Mesothelial cell of epicardium (in vitro differentiated cells): ENCODE results near the genes KRTAP2-4, KRT13 and EIF1.

DNA sequence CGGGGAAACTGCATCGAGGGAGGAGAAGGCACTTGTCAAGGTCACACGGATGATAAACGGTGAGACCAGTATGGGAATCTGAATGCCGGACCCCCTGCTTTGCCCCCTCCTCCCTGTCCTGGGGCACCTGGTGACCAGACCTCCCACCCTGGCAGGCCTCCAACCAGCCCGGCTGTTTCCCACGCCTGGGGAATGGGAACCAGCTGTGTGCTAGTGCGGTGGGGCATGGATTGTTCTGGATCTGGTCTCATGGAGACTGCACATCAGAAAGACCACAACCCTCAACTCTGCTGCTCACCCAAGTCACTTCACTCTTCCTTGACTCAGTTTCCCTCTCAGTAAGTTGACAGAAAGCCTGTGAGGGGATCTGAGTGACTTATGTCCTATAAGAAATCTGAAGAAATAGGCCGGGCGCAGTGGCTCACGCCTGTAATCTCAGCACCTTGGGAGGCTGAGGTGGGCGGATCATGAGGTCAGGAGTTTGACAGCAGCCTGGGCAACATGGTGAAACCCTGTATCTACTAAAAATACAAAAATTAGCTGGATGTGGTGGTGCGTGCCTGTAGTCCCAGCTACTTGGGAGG lies 21.6 kb downstream of the CCR7 start:
- PRO-cap, result no peak

DNA sequence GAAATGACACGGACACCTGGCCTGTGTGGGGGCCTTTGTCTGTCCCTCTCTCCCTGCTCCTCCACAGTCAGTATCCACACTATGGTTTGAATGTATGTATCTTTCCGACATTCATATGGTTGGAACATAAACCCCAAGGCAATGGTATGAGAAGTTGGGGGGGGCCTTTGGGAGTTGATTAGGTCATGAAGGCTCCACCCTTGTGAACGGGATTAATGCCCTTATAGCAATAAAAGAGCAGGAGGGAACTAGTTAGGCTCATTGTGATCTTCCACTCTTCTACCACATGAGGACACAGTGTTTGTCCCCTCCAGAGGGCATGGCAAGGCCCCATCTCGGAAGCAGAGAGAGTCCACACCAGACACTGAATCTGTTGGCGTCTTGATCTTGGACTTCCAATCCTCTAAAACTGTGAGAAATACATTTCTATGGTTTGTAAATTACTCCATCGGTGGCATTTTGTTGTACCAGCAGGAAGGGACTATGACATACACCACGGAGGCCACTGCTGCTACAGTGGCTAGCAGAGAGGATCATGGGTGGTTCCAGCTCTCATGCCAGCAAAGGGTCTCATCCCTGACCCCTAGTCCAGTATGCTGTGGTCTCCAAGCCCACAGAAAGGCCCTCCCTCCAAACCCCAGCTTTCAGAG lies 12.4 kb downstream of the CCR7 start:
- PRO-cap, result no peak

GRCh38 chr17:40560716-40561311 lies 4.5 kb downstream of the CCR7 start:
- PRO-cap, result no peak

- PRO-cap, result no peak
Measured at GRCh38 chr17:40642166-40642904, 5.3 kb downstream of the SMARCE1 start.

GRCh38 chr17:40820125-40820698 lies 2.2 kb downstream of the KRT10 start:
- PRO-cap, result no peak

- PRO-cap, result no peak
Measured at GRCh38 chr17:40828641-40829041, 6.2 kb upstream of the KRT10 start.

DNA sequence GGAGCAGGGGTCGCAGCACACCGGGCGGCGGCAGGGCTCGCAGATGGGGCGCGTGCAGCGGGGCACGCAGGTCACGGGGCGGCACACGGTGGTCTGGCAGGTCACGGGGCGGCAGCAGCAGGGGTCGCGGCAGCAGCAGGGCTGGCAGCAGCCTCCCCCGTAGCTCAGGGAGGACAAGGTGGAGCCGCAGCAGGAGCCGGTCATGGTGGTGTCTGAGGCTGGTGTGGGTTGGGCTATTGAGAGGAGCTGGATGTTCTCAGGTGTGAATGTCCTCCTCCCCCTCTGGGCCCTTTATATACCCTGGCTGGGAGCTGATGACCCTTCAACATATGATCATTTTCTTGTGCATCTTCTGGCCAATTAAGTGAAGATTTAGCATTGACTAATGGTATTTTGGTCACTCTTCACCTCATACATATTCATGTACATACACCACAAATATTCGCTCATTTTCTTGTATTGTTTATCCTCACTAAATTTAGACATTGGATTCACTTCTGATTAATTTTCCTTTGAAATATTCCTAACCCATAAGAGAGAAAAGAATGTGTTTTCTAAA lies at the start of gene KRTAP2-4:
Gene KRTAP2-4 (minus strand): TSS at position 238 of the 559 bp plus-strand sequence.
- PRO-cap, result no peak

DNA sequence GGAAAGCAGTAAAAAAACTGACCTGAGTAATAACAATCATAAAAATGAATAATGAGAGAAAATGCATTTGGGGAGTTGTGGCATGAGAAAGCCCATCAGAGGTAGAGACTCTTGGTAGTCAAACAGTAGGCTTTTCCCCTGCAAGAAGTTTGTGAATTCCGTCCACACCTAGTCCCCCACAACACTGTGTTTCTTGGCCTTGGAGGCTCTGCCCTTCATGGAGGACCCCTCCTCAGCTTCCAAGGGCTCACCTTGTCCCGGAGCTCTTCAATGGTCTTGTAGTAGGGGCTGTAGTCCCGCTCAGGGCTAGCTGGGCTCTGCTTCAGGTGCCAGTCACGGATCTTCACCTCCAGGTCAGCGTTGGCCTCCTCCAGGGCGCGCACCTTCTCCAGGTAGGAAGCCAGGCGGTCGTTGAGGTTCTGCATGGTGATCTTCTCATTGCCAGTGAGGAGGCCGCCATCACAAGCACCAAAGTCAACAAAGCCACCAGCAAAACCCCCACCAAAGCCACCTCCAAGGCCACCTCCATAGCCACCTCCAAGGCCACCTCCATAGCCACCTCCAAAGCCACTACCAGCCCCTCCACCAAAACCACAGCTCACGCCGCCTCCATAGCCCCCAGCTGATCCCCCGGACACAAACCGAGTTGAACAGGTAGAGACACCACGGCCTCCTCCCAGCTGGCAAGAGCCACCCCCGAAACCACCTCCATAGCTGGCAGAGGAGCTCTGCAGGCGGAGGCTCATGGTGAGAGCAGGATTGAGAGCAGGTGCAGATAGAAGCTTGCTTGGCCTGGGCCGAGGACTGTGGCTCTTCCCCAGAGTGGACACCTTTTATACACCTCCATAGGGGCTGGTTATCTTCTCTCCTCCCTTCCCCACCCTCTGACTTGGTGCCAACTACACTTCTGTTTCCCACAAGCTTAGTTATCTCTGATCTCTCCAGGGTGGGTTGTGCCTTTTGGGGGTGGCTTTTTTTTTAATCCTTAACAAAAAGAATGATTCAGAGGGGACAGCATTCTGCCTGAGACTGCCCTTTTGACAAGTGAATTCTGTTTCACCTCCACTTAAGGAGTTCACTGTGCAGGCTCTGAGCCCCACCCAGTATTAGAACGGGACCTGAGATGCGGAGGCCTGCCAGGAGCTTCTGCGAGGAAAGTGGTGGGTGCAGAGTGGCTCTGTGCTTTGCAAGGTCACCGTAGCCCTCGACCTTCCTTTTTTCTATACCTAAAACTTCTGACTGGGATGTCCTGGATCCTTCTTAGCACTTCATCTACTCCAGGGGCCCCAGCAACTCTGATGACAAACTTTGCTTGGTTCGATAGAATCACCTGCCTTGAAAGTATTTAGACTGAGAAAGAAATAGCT lies at the start of gene KRT13:
Gene KRT13 (minus strand): TSS at position 808 of the 1,367 bp plus-strand sequence.
- PRO-cap, result no peak

DNA sequence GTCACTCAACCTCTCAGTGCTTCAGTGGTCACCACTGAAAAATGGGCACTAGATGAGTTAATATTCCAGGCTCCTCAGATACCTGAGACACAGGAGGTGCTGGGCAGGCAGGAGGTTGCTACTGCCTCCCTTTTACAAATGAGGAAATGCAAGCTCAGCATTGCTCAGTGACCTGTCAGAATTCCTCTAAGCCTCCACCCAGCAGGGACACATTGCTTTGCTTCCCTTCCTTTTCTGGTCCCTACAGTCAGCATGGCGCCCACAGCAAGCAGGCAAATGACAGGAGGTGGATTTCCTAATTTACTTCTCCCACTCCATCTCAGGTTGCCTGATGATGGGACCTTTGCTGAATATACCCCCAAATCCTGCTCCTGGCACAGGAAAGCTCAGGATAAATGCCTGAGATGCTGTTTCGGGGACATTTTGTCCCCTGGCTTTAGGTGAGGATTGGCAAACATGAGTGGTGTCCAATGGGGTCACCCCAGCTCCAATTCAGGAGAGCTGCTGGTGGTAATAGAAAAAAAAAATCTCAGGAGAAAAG lies 5.0 kb upstream of the KRT13 start:
- PRO-cap, result no peak

- PRO-cap, result no peak
Measured at GRCh38 chr17:41522034-41522781, 3.5 kb upstream of the KRT15 start.

- PRO-cap, result no peak
Measured at GRCh38 chr17:41528454-41528745, 292 bp upstream of the KRT19 start.

DNA sequence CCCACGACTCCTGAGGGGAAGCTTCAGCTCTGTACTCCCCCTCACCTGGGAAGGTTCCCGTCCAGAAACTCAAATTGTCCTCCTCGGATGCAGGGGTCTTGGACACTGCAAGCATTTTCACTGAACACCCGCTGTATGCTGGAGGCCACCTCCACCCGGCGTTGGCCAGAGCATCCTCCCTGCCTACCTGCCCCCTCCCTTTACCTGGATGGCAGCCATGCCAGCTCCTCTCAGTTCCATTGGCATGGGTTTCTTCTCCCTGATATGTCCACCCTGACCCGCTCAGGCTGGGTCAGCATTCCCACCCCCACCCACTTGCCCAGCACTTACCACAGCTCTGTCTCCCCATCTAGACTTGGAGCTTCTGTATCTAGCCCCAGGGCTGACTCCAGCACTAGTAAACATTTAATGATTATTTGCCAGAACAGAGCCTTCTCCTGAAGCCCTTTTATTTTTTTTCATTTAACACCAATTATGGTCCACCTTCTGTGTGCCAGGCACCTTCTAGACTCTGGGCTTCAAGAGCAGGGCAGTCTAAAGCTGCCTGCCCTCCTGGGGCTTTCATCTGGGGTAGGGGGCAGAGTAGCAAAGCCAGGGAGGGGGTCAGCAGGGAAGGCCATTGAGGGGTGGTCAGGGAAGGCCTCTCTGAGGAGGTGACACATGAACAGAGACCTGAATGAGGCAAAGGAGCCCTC lies 8.8 kb upstream of the KRT19 start:
- PRO-cap, result no peak

DNA sequence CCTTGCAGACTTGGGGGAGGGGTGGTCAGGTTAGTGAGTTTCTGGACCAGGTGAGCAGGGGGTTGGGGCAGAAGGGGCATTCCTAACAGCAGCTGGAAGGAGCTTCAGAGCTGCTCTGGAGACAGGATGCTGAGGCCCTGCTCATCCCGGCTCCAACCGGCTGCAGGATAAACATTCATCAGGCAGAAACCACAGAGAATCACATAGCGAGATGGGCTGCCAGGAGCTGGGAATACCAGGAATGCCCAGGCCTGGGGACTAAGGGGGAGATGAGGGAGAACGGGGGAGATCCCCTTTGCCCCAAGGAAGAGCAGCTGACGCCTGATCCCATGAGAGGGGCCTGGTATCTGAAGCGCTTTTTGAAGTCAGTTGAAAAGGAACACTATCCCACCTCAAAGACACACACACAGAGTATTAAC lies 10.6 kb upstream of the KRT19 start:
- PRO-cap, result no peak

GRCh38 chr17:41540280-41540727 lies 12.2 kb upstream of the KRT19 start:
- PRO-cap, result no peak

DNA sequence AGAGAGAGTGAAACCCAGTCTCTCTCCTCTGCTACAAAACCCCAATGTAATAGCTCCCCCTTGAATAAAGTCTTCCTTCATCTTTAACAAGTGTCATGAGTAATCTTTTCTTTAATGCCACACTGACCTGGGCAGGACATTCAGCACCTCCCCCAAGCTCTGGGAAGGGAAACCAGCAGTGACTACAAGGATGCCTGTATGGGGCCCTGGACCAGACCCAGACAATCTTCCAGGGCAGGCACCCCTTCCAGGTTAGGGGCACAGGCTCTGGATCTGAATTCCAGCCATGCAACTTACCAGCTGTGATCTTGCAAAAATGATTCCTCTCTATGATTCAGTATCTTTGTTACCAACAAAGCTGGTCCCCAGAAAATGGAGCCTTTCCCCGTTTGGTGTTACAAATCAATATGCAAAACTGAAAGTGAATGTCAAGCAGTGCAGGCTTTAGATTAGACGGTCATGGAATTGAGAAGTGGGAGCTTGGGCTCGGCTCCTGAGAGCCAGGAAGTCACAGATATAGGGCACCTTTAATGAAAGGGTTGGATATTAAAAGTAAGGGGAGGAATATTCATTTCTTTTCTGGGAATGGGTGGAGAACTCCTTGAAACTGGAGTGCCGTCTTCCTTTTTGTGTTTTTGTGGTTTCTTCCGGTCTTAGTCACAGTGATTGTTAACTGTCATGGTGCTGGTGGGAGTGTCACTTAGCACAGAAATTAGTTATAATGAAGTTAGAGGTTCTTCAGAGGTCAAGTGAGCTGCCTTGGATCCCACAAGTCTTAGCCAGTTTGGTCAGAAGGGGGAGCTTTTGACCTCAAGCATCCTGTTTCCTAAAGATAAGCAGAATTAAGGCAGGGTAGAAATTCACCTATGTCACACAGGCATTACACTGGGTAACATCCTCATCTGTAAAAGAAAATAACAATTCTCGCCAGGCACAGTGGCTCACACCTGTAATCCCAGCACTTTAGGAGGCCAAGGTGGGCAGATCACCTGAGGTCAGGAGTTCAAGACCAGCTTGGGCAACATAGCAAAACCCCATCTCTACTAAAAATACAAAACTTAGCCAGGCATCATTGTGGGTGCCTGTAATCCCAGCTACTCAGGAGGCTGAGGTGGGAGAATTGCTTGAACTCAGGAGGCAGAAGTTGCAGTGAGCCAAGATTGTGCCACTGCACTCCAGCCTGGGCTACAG lies 9.7 kb upstream of the EIF1 start:
- PRO-cap, result no peak

GRCh38 chr17:41688738-41689671 lies at the start of gene EIF1:
EIF1 (plus strand) TSS chr17:41688885.
- PRO-cap, result bidirectional peak, plus-strand start at chr17:41688887, minus-strand start at chr17:41688637; bidirectional peak, plus-strand start at chr17:41689541, minus-strand start at chr17:41689300

- PRO-cap, result no peak
Measured at GRCh38 chr17:41705682-41706016, 6.5 kb upstream of the GAST start.

GRCh38 chr17:41776687-41777507 lies 9.6 kb downstream of the JUP start:
- PRO-cap, result no peak

- PRO-cap, result no peak
Measured at GRCh38 chr17:41793684-41793810, 7.0 kb upstream of the JUP start.

GRCh38 chr17:41801395-41801891 lies 10.3 kb downstream of the P3H4 start:
- PRO-cap, result no peak